Neural crest cell (in vitro differentiated cells): ENCODE results near the gene RPLP1.

DNA sequence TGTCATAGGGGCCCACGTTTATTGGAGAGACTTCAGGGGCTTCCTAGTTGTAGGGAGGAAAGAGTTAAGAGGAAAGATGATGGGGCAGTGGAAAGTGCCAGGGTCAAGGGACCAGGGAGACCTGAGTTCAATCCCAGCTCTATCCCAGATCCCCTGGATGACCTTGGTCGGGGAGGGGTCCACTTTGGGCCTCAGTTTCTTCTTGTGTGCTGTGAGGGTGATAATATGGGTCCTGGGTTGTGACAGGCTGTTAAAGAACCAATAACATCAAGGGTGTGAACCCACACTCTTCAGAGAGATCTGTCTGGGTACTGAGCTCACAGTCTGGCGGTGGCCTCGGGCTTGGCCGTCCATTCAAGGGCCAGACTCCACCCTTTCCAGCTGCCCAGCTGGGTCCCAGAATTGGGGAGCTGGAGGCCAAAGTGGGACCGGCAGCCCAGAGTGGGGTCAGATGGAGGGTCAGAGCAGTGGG is 1.2 kb downstream of the CORO2B start:
- PRO-cap = no peak

DNA sequence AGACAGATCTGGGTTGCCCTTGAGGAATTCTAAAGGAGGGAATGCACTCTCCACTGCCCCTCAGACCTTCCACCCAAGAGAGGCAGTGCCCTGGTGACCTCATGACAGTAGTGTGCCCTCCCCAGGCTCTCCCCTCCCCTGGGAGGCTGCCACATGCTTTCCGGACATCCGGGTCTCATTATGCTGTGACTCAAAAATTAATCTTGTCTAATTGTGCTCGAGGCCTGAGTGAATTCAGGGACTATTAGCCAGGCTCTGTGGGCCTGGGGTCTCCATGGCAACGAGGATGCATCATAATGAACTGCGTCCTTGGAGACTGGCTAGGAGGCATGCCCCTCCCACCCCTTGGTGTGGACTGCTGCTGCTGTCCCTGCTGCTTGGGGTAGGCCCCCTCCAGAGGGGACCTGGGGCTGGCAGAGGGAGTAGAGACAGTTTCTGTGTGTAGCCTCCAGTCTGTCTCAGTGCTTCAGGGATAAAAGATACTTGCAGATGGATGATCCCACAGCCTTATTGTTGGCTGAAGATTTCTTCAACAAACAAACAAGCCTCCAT is 20.9 kb downstream of the CORO2B start:
- PRO-cap = bidirectional peak, plus-strand start at position 396 of the sequence, minus-strand start at position 84 of the sequence

DNA sequence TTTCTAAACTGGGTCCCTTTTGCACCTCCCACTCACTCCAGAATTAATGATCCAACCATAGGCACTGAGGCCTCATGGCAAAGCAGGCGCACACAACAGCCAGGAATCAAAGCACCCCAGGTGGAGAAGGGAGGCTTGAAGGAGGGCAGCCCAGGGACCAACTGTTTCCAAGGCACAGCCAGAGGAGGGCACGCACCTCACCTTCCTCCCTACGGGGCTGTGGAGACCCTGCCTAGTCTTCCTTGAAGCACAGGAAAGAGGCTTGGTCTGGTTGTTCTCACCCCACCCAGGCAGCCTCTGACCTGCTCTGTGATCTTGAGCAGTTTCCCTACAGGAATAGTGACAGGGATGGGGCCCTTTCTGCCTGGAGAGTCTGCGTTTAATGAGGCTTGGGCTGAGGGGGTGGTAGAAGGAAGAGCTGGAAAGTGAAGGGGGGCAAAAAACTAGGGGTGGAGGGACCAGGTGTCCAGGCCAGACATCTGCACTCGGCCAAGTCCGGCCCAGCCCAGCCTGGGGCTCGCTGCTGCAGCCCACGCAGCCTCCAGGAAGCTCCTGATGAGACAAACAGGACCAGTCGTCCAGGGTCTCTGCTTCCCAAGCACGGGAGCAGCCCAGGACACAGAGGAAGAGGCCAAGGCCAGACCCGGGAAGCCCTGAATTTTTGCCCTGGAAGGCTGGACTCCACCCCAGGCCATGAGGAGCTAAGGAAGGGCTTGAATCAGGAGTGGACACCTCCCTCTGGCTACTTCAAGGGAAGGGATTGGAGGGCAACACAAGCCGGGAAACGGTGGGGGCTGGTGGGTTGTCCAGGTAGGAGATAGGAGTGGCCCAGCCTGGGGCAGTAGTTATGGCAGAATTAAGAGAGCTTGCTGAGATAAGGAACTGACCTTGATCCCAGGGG is 89.8 kb downstream of the ANP32A start:
- PRO-cap = no peak

- PRO-cap = no peak
Measured at GRCh38 chr15:69154630-69155256, 5.7 kb upstream of the GLCE start.

GRCh38 chr15:69452254-69453261 is at the start of gene RPLP1:
TSS of gene RPLP1 (plus strand) at chr15:69452818.
- PRO-cap = unidirectional peak, plus-strand start at chr15:69452460; bidirectional peak, plus-strand start at chr15:69452822, minus-strand start at chr15:69452614; bidirectional peak, plus-strand start at chr15:69453114, minus-strand start at chr15:69453070

GRCh38 chr15:69536901-69537434 is 84.3 kb downstream of the RPLP1 start:
- PRO-cap = no peak

- PRO-cap = no peak
Measured at GRCh38 chr15:69593925-69594998, 141.6 kb downstream of the RPLP1 start.

DNA sequence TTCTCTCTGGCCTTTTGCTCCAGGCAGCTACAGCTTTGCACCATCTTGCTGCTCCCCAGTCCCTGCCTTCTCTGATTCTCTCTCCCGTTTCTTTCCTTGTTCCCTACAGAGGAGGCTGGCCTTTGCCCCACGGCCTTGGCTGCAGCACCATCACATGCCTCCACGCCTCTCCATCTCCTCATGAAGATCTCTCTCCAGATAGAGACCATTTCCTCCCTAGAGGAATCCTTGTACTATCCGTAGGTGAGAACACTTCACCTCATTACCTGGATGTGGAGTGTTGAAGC is 176.0 kb downstream of the RPLP1 start:
- PRO-cap = no peak

GRCh38 chr15:70014824-70015545 is 82.7 kb downstream of the TLE3 start:
- PRO-cap = no peak

- PRO-cap = no peak
Measured at GRCh38 chr15:70053521-70054242, 44.0 kb downstream of the TLE3 start.

GRCh38 chr15:70070276-70070904 is 27.3 kb downstream of the TLE3 start:
- PRO-cap = no peak

GRCh38 chr15:70091634-70092446 is 5.9 kb downstream of the TLE3 start:
- PRO-cap = no peak

GRCh38 chr15:70100599-70101365 is 3.1 kb upstream of the TLE3 start:
- PRO-cap = no peak

- PRO-cap = no peak
Measured at GRCh38 chr15:70196503-70196994, 98.8 kb upstream of the TLE3 start.

- PRO-cap = no peak
Measured at GRCh38 chr15:70270324-70270923, 172.7 kb upstream of the TLE3 start.

DNA sequence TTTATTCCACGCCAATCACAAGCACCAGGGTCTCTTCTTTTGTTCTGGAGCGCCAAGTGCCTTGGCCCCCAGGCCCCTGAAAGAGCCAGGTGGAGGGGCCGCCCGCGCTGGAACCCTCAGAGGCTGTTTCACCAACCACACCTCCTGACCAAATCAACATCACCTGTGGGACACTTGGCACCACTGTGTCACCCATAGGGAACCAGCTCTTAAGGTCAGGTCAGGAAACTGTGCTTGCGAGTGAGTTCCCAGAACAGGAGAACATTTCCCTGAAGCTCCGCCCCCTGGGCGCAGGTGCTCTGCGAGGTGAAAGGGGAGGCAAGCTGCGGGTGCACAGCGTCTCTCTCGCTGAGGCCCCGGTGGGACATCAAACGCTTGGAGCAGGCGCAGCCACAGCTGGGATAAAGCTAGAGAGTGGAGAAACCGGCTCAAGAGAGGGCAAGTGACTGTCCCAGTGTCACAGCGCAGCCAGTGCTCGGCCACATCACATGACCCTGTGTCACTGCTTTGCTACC is 311.2 kb downstream of the UACA start:
- PRO-cap = no peak

GRCh38 chr15:70474328-70474649 is 289.1 kb downstream of the UACA start:
- PRO-cap = no peak

DNA sequence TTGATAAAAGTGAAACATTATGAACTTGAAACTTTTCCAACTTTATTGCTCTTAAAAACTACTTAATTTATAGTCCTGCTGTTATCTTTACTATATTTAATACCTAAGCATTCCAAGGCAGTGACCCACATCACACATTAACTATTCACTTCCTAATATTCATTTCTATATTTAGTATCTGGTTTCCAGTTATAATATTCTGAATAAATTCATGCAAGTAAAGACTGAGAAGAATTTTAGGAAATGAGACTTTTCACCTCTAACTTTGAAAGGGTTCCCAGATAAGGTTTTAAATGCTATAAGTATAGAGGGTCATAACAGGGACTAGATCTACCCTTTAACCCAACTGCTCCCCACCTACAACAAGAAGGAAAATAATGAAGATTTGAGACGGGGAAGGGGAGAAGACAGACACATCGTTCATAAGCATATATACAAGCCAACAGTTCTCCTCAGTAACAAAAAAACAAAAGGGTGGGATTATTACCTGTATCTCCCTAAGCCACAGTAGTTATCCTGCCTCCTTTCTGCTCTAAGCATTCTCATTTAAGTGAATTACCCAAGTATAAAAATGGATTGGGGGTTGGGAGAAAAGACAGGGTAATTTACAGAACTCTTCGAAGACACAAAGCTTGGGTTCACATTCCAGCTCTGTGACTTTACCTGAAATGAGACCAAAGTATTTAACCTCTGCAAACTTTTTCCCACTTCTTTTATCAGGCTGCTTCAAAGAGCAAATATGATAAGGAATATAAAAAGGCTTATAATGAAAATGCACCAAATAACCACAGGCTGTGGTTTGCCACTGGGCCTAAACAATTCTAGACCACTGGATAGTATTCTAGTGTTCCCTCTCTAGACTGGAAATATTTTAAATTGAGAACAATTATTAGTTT is 64.6 kb downstream of the UACA start:
- PRO-cap = no peak

DNA sequence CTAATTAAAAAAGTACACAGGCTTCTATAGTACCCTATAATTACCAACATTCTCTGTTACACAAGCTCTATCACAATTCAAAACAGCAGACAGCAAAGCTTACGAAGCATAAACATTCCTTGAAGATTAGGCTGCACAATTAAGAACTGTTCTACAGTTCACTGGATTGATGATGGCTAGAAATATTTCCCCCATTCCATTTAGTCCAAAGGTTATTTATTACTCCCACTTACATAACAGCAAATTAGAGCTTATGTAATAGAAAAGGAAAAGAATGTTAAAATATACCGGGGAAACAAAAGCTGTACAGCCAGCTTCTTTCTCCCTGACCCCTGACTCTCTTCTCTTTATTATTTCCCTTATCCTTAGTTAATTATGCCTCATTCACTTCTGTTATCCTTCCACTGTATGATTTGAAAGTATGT is 49.3 kb downstream of the UACA start:
- PRO-cap = no peak

DNA sequence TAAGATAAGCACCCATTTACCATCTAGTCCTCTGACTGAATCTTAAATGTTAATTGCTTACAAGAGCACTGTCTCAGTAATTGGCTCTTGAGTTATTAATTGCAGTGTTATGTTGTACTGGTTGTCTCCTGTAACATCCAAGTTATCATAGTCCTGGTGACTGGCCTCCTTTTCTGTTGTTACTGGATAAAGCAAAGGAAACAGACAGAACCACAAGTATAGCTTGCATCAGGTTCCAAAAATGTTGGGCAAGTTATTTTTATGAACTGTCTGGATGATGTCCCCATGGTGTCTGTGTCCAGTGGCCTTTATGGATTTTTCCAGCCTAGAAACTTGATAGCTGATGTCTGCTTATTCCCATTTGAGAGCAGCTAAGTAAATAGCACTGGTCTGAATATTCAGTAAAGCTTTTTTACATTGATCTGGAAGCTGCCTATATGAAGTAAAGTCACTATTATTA is 2.5 kb upstream of the UACA start:
- PRO-cap = no peak